Cardiac ventricle fibroblast (primary cell): ENCODE measurements around the gene SART3.

- RAMPAGE, long total RNA, result no peak
Measured at GRCh38 chr12:106226757-106227227, 21.0 kb downstream of the CKAP4 start.

DNA sequence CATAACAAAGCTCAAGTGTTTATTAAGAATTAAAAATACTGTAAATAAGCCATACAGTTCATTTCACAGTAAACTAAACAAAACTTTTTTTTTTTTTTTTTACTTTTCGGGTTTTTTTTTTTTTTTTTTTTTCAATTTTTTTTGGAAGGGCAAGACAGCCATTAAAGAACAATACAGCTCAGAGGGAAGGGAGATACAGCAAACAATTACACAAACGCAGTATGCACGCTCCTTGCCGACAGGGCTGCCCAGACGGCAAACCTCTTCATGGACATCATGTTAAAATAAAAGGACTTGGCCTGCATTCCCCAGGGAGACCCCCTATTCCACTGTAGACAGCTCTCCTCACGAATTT is 10.0 kb downstream of the CKAP4 start:
- RAMPAGE, long total RNA, result no peak

DNA sequence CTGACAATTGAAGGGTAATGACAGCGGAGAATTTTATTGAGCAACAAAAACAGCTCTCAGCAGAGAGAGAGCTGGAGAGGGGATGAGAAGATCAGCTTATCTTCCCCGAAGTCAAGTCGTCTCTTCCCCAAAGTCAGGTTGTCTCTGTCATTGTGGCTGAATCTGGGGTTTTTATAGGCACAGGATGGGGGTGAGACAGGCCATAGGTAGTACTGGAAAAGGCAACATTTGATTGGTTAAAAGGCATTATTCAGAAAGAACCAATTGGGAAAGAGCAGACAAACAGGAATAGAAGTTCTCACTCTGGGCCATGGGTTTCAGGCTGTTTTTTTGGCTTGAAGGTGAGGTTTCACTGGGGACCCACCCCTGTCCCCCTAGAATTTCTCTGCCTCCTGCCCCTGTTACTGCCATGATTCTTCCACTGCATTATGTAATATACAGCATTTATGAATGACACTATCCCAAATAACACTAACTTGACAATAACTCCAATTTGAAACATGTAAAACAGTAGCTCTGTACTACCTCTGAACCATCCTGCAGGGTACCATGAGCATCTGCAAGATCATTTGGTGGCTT is 23.0 kb upstream of the TCP11L2 start:
- RAMPAGE, long total RNA, result no peak

GRCh38 chr12:106328439-106329095 is 26.0 kb downstream of the TCP11L2 start:
- RAMPAGE, long total RNA, result no peak

GRCh38 chr12:106360058-106360436 is 2.5 kb downstream of the POLR3B start:
- RAMPAGE, long total RNA, result no peak

DNA sequence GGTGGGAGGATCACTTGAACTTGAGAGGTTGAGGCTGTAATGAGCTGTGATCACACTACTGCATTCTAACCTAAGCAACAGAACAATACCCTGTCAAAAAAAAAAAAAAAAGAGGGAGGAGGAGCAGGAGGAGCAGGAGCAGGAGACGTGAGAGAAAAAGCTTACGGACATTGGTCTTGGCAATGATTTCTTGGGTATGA is 63.9 kb downstream of the RIC8B start:
- RAMPAGE, long total RNA, result no peak

DNA sequence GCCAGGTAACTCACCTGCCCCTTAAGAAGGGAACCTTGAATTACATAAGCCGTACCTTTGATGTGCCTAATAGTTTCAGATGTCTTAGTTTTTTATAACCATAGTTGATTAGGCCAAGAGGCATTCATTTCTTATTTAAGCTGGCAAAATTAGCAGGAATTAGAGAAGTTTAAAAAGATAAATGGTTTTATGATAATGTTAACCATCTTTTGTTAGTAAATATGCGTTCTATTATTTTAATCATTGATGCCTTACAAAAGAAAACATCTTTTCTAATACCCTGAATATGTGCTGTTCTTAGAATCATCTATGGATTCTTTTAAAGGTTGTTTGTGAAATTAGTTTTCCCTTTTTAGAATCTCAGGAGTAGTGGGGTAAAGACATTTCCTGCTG is 15.2 kb downstream of the MTERF2 start:
- RAMPAGE, long total RNA, result no peak

DNA sequence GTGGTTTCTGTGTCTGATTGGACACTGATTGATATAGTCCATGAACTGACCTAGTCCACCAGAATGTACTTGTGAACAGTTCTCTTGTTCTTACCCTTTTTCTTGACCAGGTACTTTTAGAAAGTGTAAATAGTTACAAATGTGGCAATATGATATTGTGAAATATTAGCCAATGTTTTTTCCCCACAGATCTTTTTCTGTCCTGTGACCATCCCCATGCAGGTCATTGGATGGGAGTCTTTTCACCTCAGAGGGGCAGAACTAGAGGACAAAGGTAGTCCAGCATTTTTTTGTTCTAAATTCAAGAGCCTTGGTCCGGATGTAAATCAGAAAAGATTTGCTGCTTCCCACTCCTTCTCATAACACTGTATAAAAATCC is 8.3 kb upstream of the CRY1 start:
- RAMPAGE, long total RNA, result no peak

DNA sequence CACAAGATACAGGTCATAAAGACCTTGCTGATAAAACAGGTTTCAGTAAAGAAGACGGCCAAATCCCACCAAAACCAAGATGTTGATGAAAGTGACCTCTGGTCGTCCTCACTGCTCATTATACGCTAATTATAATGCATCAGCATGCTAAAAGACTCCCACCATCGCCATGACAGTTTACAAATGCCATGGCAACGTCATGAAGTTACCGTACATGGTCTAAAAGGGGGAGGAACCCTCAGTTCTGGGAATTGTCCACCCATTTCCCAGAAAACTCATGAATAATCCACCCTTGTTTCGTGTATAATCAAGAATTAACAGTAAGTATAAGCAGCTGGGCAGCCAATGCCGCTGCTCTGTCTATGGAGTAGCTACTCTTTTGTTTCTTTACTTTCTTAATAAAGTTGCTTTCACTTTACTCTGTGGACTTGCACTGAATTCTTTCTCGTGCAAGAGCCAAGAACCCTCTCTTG is 16.7 kb upstream of the CRY1 start:
- RAMPAGE, long total RNA, result no peak

GRCh38 chr12:107329464-107329946 is 11.3 kb downstream of the ABTB3 start:
- RAMPAGE, long total RNA, result no peak

DNA sequence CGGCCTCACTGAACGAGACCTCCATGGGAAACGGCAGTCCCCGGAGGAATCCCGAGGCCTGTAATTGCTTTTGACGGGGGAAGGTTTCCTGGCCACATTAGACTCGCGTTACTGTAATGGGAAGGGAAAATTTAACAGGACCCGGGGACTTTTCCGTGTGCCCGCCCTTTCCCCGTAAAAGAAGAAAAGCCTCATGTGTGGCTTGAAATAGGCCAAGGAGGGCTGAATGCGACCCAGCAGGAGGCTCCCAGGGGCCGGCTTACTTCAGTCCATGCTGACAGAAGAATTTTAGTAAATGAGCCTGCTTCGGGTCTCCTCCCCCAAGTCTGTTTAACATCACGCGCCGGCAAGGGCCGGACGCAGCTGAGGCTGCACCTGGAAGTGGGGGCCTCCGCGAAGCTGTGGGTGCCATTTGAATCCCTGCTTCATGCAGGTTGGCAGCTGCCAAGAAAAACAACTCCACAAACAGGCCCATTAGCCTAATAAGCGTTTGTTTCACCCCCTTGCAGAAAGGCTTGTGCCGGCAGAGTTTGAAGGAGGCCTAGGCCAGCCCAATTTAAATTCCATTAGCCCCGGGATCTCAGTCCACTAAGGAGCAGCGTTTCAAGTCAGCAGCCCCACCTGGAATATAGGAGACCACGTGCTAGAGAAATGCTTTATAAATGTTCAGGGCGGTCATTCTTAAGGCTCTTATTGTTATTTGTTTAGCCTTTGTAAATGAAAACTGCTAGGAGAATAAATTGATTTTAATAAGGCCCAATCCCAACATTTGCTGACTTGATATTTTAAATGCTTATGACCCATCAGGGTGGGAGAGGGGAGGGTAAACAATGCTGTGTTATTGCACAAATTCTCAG is 39.6 kb upstream of the PWP1 start:
- RAMPAGE, long total RNA, result no peak

GRCh38 chr12:107681941-107682379 is 3.6 kb upstream of the PWP1 start:
- RAMPAGE, long total RNA, result no peak

GRCh38 chr12:107684553-107684759 is 1.1 kb upstream of the PWP1 start:
- RAMPAGE, long total RNA, result no peak

- RAMPAGE, long total RNA, result no peak
Measured at GRCh38 chr12:107843655-107844897, 69.6 kb downstream of the ASCL4 start.

GRCh38 chr12:108041784-108042131 is 87.3 kb upstream of the WSCD2 start:
- RAMPAGE, long total RNA, result no peak

- RAMPAGE, long total RNA, result no peak
Measured at GRCh38 chr12:108133438-108133971, 4.4 kb downstream of the WSCD2 start.

GRCh38 chr12:108560225-108561359 is at the start of gene SART3:
TSS of gene SART3 (minus strand) at chr12:108561173.
- RAMPAGE, long total RNA, result start-site peak on the minus strand at chr12:108561159-108561175, 73 and 94 reads in 2 replicates

- RAMPAGE, long total RNA, result no peak
Measured at GRCh38 chr12:108616799-108617826, 16.6 kb downstream of the SELPLG start.

- RAMPAGE, long total RNA, result no peak
Measured at GRCh38 chr12:108622312-108622983, 11.2 kb downstream of the SELPLG start.

DNA sequence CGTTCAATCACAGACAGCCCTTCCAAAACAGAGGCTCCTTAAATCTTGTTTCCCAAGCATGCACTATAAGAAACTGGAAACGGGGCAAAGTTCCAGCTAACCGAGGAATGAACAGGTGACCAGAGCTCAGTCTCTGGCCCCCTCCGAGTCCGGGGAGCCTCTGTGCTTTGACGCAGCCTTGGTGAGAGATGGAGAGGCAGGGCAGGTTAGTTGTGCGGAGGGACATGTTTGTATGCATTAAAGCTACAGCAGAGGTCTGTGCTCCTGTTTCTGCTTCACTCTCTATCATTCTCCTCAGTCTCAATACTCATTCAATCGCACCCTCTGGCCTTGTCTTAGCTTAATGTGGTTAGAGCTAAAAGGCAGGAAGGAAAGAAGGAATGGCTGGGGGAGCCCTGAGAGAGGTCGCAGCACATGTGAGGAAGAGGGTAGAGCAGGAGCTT is 12.2 kb upstream of the SELPLG start:
- RAMPAGE, long total RNA, result no peak